ENCODE measurements around the genes SPDYE17, HGF and GRM3.

GRCh38 chr7:76373107-76373626 lies 14.4 kb upstream of the YWHAG start:
- PRO-cap, result no peak
- CAGE, long polyA plus RNA, result no peak

GRCh38 chr7:76514916-76515392 lies 4.6 kb downstream of the UPK3B start:
- PRO-cap, result no peak
- CAGE, long polyA plus RNA, result no peak

GRCh38 chr7:76595834-76596465 lies 31.1 kb downstream of the POMZP3 start:
- PRO-cap, result no peak
- CAGE, long polyA plus RNA, result no peak

- PRO-cap, result no peak
- CAGE, long polyA plus RNA, result no peak
These were observed 25.7 kb downstream of the SPDYE17 start for GRCh38 chr7:77006410-77006834.

DNA sequence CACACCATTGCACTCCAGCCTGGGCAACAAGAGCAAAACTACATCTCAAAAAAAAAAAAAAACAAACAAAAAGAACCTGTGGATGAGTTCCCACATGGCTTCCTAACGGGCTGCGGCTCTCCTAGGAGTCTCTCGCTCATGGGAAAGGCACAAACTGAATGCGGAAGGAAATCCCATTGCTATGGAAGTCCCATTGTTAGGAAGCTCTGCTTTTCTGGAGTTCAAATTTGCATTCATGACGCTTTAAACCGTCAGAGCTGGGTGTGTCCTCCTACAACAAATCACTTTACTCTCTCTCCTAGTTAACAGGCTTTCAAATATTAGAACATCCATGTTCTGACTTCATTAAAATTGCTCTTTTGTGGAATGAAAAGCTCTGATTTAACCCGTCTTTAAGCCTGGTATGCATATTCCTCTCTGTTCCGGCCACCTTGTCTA lies at the start of gene SPDYE17:
Gene SPDYE17 (minus strand): TSS at position 198 of the 438 bp plus-strand sequence.
- PRO-cap, result no peak
- CAGE, long polyA plus RNA, result no peak

DNA sequence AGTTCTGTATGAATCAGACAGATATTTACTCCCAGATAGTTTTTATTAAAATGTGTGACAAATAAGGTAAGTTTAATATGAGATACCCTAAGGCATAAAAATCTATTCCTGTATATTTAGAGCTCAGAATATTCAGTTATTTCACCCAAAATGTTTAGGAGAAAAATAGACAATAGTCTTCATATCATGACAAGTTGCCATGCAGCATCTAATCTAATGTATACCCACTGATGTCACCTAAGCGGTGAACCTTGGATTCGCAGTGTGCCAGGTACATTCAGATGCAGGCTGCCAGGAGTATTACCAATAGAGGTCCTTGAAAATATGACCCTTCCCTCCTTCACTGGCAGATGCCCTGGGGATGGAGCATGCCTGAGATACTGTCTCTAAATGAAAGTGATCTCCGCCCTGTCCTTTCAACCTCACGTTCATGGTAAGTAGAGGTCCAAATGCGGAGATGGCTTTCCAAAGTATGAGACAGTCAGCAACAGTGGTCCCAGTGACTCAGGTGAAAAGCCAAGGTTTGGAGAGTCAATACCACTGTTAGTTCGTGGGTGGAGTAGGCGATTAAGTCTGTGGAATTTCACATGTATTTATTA lies 1.6 kb downstream of the FGL2 start:
- PRO-cap, result no peak
- CAGE, long polyA plus RNA, result no peak

DNA sequence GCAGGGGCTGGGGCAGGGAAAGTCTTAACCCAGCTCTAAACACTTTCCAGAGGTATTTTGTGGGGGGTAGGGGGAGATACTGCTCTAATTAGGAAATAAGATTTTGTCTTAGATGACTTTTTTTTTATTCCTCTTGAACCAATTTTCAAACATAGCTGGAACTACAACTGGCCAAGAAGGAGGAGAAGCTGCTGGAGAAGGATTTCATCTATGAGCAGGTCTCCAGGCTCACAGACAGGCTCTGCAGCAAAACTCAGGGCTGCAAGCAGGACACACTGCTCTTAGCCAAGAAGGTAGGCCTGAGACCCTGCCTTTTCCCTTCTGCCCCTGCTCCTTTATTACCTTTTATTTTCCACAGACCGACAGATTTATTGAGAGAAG lies 87.7 kb upstream of the FGL2 start:
- PRO-cap, result no peak
- CAGE, long polyA plus RNA, result no peak

DNA sequence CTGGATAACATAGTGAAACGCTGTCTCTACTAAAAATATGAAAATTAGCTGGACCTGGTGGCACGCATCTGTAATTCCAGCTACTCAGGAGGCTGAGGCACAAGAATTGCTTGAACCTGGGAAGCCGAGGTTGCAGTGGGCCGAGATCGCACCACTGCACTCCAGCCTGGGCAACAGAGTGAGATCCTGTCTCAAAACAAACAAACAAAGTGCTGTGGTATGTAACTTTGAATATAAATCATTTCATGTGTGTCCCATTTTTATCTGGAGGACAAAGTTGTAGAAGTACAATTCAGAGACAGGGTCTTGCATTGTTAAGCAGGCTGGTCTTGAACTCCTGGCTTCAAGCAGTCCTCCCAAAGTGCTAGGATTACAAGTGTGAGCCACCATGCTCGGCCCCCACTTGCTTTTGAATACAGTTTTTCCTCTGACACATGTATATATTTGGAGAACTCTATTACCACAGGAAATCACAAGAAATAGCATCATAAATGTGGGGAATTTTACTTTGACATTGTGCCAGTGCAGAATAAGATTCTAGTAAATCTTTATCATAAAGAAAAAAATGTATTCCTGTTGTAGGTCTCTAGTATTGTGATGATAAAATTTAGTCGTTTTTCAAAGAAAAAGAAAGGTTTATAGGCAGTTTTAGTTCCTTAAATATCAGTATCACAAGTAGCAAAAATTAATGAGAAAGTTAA lies 32.6 kb downstream of the PTPN12 start:
- PRO-cap, result no peak
- CAGE, long polyA plus RNA, result no peak

- PRO-cap, result no peak
- CAGE, long polyA plus RNA, result no peak
These were observed 17.3 kb upstream of the RSBN1L start for GRCh38 chr7:77678903-77679434.

GRCh38 chr7:80594134-80594825 lies 44.2 kb upstream of the CD36 start:
- PRO-cap, result no peak
- CAGE, long polyA plus RNA, result no peak

- PRO-cap, result no peak
- CAGE, long polyA plus RNA, result no peak
These were observed 7.8 kb downstream of the CD36 start for GRCh38 chr7:80645872-80647026.

GRCh38 chr7:80647209-80647662 lies 8.8 kb downstream of the CD36 start:
- PRO-cap, result no peak
- CAGE, long polyA plus RNA, result no peak

- PRO-cap, result no peak
- CAGE, long polyA plus RNA, result no peak
These were observed at the start of gene HGF for GRCh38 chr7:81769822-81770821. TSS of gene HGF (minus strand) at chr7:81770047.

DNA sequence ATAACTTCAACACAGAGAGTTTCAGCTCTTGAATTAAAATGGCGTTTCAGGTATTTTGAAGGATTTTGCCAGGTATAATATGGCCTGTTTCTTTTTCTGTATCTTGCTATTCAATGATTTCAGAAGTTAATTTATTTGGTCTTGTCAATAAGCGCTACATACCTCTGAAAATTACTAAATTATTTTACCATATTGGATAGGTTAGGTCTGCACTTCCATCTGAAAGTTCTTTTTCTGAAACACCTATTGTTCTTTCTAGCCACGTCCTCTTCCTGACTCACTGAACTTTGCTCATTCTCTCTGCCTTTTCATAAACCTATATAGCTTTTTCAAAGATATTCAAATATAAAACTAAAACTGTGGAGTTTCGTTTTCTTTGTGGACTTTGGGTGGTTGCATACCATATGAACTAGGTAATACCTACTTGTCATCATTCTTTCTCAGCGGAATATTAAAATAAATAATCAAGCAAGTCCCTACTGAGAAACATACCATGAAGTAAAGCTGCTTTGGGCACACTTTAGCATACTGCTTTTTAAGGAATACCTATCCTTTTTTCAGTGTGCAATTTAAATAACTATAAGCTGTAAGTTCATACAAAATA lies 136.0 kb downstream of the SEMA3A start:
- PRO-cap, result no peak
- CAGE, long polyA plus RNA, result no peak

DNA sequence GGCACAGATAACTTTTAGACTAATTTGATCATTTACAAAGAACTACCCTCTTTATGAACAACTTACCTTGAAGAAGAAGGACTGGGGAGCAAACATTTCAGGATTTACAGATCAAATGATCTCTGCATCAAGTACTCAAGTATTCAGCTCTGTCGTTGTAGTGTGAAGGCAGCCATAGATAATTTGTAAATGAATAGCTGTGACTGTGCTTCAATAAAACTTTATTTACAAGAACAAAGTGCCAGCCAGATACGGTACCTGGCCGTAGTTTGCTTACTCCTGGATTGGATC lies 388.1 kb upstream of the SEMA3A start:
- PRO-cap, result no peak
- CAGE, long polyA plus RNA, result no peak

GRCh38 chr7:84999393-85000077 lies 187.3 kb downstream of the SEMA3D start:
- PRO-cap, result no peak
- CAGE, long polyA plus RNA, result no peak

GRCh38 chr7:85024212-85024703 lies 162.6 kb downstream of the SEMA3D start:
- PRO-cap, result no peak
- CAGE, long polyA plus RNA, result no peak

DNA sequence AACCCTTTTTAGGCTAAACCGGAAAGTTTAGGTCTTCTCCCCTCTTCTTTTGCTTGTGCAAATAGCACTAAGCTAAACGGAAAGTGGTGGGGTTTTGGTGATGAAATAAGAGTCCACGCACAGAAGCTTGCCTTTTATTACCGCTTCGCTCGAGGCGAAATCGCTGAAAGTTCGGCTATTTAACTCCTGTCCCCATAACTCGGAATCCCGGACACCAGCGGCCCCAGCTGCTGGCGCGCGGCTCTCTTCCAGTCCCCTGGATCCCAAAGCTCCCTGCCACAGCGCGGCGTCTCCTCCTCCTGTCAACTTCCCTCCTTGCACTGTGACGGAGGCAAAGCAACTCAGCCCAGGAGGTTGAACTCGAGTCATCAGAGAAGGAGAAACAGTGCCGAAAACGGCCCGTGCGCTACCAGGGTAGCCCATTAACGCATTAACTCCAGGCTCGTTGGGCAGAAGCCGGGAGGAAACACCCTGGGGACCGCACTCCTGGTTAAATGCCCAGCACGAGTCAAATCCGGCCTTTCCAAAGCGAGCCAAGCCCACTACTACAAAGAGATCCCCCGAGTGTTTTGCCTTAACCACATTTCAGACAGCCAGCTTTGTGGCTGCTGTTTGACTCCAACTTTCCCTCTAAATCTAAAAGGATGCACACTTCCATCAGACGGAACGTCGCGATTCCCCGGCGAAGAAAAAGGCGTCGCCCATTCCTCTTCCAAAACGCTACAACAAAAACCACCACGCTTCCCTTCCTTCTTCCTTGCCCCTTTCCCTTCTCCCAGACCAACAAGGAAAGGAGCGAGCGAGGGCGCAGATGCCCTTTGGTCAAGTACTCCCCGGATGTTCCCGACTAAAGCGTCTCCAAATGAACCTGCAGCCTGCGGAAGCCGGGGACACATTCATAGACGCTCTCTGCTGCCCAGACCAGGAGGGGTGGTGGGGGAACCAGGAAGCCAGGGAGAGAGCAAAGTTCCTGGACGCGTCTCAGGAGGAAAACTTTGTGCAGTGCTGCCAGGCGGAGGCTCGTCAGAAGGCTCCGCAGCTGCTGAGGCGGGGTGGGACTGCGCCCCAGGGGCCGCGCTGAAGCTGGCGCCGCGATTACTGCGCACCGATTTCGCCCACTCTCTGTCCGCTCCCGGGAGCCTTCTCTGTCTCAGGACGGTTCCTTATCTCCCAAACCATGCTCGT lies 1.1 kb downstream of the SEMA3D start:
- PRO-cap, result no peak
- CAGE, long polyA plus RNA, result no peak

DNA sequence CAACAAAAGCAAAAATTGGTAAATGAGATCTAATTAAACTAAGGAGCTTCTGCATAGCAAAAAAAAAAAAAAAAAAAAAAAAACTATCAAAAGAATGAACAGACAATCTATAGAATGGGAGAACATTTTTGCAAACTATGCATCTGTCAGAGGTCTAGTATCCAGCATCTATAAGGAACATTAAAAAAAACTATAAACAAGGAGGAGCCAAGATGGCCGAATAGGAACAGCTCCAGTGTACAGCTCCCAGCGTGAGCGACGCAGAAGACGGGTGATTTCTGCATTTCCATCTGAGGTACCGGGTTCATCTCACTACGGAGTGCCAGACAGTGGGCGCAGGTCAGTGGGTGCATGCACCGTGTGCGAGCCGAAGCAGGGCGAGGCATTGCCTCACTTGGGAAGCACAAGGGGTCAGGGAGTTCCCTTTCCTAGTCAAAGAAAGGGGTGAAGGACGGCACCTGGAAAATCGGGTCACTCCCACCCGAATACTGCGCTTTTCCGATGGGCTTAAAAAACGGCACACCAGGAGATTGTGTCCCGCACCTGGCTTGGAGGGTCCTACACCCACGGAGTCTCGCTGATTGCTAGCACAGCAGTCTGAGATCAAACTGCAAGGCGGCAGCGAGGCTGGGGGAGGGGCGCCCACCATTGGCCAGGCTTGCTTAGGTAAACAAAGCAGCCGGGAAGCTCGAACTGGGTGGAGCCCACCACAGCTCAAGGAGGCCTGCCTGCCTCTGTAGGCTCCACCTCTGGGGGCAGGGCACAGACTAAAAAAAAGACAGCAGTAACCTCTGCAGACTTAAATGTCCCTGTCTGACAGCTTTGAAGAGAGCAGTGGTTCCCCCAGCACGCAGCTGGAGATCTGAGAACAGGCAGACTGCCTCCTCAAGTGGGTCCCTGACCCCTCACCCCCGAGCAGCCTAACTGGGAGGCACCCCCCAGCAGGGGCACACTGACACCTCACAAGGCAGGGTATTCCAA lies 303.4 kb upstream of the GRM3 start:
- PRO-cap, result no peak
- CAGE, long polyA plus RNA, result no peak

DNA sequence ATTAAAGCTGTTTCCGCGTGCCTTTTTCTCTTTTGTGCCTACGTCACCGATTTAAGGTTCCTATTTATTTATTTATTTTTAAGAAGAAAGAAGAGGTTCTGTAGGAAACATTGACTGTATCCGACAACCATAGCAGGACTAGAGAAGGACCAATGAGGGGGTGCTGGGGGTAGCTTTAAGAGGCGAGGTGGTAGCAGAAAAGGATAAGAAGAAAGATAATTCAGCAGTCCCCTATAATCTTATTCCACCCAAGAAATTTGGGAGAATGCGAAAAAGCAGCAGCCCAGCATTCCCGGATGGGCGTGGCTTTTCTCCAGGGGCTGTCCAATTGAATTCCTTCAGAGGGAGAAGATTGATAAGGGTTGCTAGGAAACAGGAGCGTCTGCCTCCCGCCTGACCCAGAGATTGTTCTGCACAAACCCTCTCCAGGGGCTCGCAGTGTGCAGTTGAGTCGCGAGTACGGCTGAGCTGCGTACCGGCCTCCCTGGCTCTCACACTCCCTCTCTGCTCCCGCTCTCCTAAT lies at the start of gene GRM3:
Gene GRM3 (plus strand): TSS at position 436 of the 523 bp plus-strand sequence.
- PRO-cap, result no peak
- CAGE, long polyA plus RNA, result no peak